SJSA1 (cell line): ENCODE measurements around a stretch of chr2.

- RAMPAGE, long total RNA = no peak
Observed at GRCh38 chr2:99898225-99898849, 244.1 kb downstream of the AFF3 start.

- RAMPAGE, long total RNA = no peak
Observed at GRCh38 chr2:99960332-99961541, 181.7 kb downstream of the AFF3 start.

GRCh38 chr2:100011450-100011960 is 130.9 kb downstream of the AFF3 start:
- RAMPAGE, long total RNA = no peak

DNA sequence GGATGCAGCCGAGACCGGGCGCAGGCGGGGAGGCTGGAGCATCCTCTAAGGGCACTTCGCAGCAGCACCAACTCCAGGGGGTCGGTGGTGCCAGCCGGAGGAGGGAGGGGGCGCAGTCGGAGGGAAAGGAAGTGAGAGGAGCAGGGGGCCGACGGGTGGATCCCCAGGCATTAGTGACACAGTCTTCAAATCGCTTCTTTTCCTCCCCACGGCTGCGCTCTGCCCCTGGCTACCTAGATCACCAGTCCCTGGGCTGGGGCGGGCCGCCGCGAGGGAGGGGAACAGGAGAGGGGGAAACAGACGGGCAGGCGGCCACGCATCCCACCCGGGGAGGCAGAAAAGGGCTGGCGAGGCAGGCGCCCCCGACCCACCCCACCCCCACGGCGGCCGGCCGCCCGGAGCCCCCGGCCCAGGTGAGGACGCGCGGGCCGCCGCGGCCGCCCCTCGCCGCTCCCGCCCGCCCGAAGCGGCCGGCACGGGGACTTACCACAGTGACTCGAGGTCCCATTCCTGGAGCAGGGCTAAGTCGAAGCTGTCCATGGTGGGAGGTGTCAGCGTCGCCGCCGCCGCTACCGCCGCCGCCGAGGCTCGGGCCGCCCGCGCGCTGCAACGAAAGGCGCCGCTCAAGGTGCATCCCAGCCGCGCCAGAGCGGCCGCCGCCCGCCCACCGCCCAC is 38.3 kb downstream of the AFF3 start:
- RAMPAGE, long total RNA = no peak

GRCh38 chr2:100832764-100833284 is 12.9 kb downstream of the NPAS2 start:
- RAMPAGE, long total RNA = no peak

DNA sequence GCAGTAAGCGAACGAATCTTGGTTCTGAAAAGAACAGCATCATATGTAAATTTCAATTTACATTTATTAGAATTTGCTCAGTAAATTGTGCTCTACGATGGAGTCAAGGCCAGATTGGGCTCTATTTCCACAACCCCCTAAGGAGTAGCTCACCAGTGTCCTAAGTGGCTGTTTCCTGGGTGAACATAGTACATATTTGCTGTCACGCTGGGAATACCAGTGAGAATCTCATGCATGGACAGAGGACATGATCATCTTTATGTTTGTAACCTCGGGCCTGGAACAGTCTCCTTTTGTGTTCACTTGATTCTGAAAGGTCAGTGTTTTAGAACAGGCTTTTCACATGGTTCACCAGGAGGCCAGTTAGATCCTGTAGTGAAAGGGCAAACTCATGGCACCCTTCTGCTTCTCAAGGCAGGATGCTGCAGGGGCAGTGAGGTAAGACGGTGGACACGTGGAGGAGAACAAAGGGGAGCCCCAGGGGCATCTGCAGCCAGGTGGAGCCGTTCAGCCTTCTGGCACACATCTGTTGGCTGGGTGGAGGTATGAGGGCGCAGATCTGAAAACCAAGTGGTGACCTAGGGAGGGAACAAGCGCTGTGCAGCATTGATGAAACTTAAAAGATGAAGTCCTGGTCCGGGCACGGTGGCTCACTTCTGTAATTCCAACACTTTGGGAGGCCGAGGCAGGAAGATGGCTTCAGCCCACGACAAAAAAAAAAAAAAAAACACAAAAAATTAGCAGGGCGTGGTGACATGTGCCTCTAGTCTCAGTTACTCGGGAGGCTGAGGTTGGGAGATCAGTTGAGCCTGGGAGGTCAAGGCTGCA is 33.5 kb downstream of the NPAS2 start:
- RAMPAGE, long total RNA = no peak

DNA sequence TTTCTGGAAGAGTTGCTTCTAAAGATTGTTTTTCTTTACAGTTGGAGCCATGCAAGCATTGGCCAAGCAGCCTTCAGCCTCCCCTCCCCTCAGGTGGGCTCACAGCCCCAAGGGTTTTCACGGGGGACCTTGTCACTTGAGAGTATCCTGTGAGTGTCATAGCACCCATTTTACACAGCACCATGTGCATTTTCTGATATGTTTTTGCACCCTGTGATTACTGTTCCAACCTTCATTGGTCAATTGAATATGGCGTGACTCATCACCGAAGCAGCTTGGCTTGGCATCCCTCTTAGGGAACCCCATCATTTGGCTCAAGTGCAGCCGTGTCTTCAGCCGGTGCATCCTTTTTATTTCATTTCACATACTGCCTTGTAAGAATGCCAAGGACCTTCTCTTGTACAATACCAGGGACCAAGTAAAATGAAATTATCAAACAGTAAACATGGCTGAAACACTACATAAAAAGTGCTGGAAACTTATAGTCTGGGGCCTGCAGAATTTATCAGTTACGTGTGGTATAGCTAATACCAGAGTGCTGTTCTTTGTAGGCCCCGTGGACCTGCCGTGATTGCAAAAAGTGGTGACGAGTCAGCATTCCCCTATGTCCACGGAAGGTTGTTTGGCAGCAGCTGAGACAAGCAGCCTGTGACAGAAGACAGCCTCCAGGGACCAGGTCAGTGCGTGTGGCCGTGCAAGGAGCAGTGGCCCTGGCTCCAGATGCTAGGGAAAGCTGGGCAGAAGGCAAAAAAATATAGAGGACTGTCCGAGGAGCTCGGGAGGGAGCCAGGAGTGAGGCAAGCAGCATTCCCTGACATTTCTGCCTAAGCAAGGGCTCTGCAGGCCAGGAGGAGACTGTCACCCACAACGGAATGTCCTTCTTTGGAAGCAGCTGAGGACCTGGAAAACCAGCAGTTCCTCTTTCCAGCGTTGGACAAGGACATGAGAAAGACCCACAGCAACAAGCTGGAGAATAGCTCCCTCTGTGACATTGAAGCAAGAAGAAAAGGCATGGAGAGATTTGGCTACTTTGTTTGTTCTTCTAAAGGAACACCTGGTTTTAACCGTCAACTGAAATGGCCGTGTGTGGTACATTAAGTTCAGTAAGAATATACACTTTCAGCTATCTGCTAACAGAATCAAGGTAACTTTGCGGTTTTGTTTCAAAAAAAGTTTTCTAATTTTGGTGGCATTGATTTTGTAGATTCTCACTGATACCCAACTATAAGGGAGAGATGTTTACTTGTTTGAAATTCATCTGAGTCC is 58.0 kb downstream of the NPAS2 start:
- RAMPAGE, long total RNA = no peak

GRCh38 chr2:100978448-100979157 is 23.5 kb upstream of the RPL31 start:
- RAMPAGE, long total RNA = no peak

- RAMPAGE, long total RNA = no peak
Observed at GRCh38 chr2:101002454-101003631, 754 bp downstream of the RPL31 start.

- RAMPAGE, long total RNA = no peak
Observed at GRCh38 chr2:101047209-101047750, 45.2 kb downstream of the RPL31 start.

- RAMPAGE, long total RNA = no peak
Observed at GRCh38 chr2:101086416-101086746, 64.8 kb downstream of the TBC1D8 start.

- RAMPAGE, long total RNA = no peak
Observed at GRCh38 chr2:101111266-101111693, 39.9 kb downstream of the TBC1D8 start.

DNA sequence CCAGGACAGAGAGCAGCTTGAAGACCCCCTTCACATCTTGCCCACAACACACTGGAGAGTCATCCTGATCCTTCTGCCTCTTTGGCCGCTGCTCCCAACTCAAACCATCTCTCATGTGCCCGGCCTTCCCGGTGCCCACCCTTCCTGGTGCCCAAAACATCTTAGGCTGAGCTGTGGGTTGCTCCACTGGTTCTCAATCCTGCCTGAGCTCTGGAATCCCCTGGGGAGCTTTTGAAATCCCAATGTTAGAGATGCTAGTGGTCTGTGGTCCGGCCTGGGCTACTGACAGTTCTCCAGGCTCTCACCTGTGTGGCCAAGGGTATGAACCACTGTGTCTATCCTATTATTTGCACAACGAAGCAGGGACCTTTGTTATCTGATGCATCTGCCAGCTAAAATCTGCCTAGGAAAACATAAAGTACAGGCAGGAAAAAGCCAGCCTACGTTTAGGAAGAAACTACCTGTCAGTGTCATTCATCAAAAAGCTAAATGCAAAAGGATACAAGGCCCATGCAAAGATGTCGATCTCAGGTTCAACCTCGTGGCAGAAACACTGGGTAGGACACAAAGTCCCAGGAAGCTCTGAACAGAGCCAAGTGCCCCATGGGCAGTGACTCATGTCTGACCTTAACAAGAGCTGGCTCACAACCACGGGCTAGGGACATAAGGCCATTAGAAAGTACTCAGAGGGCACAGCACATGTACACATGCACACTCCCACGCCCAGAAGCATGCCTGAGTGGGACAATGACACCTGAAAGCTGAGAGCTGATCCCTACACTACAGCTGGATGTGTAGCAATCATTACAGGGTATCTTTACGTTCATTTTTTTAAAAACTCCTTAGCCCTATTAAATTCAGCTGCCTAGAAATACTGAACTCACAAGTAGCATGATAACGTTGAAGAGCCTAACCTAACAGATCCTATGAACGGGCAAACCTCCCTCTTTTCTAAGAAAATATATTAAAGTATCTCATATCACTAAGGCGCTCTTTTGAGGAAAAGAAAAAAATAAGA is 30.7 kb downstream of the TBC1D8 start:
- RAMPAGE, long total RNA = no peak

GRCh38 chr2:101150466-101151328 is 485 bp downstream of the TBC1D8 start:
- RAMPAGE, long total RNA = no peak

GRCh38 chr2:101244703-101245318 is 7.9 kb upstream of the CNOT11 start:
- RAMPAGE, long total RNA = no peak

- RAMPAGE, long total RNA = no peak
Observed at GRCh38 chr2:101327668-101328380, 19.3 kb upstream of the RNF149 start.

GRCh38 chr2:101396254-101396700 is 9.0 kb upstream of the CREG2 start:
- RAMPAGE, long total RNA = no peak

- RAMPAGE, long total RNA = no peak
Observed at GRCh38 chr2:101434730-101435553, 40.0 kb downstream of the RFX8 start.

DNA sequence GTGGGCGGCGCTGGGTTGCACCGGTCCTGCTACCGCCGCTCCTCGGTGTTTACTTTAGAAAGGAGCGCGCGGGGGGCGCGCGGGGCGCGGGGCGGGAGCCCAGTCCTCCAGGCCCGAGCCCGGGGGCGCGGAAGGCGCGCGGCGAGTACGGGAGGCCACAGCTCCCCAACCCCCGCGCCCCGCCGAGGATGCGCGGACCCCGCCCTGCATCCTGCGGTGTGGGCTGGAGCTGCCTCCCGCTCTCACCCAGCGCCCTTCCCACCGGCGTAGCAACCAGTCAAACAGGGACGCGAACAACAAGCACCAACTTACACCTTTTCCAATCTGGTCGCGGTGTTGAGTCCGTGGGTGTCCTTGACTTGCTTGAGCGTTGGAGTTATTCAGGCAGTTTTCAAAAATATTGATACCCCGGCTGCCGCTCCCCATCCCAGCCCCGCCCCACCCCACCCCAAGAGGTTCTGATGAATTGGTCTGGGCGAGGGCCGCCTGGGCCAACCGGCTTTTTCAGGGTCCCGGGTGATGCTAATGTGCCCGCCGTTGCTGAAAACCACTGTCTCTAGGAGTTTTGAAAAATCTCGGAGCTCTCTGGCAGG is 492 bp downstream of the RFX8 start:
- RAMPAGE, long total RNA = no peak

DNA sequence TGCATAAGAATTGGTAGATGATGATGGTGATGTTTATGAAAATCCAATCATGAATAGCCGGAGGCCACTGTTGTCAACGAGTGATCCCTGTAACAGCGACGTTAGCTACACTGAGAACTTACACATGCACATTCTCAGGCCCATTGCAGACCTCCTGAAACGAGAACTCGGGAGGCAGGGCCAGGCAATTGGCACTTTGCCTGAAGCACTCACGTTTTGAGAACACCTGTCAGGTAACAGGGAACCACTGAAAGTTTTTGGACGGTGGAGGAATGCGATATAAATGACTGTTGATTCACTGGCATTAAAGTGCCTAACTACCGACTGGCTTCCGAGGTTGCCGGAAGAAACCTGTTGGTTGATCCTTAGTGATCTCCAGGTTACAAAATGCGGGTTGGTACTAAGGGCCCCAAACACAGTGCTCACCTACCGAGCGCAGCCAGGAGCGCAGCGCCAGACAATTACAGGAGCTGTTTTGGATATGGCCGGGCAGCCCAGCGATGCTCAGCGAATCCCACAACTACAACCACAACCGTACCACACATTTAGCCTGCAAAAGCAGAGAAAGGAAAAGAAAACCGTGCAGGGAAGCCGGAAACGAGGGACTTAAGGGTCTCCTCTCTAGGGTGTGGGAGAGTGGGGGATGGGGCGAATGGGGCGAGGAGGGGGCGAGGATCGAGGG is 927 bp upstream of the MAP4K4 start:
- RAMPAGE, long total RNA = no peak